MCF 10A (cell line): ENCODE measurements around a stretch of chr14.

DNA sequence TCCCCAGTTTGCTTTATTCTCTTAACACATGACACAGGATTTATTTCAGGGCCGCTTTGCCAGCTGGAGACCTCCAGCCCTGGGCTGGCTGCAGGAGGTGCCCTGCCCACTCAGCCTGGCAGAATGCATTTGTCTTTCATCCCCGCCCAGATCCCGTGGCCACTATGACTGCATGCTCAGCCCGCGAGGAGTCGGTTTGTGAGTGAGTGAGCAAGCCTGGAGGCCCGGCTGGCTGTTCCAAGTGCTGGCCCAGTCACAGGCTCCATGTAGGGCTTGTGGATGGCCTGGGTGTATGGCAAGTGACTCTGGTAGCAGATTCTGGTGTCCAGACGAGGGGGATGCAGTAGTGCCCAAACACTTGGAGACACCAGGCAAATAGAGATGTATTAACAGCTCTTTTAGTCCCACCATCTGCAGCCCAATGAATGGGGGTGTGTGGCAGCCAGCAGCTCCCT lies 2.1 kb downstream of the TDP1 start:
- PRO-cap: no peak
- RRBS: no CpG with 5 or more reads among the region's 8 CpGs

- PRO-cap: no peak
- RRBS: no CpG with 5 or more reads among the region's 11 CpGs
These were observed 22.3 kb downstream of the PSMC1 start for GRCh38 chr14:90278657-90278987.

DNA sequence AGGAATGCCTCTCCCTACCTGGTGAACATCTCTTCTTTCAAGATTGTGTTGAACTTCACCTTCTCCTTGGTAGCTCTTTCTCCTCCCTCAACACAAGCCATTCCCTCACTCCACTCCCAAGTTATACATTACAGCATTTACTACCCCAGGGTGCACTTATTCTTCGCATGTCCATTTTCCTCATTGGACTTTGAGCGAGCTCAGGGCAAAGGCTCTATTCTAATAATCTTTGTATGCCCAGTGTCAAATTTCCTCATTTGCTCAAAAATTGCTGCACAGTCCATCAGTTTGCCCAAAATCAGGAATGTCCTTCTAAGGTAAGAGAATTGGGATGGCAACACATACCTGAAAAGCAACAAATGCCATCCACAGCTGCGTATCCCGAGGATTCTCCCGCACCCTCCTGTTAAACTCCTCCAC lies 28.1 kb downstream of the NRDE2 start:
- PRO-cap: no peak
- RRBS: no CpG with 5 or more reads among the region's 5 CpGs

GRCh38 chr14:90388351-90388774 lies 8.5 kb upstream of the CALM1 start:
- PRO-cap: no peak
- RRBS: no CpG with 5 or more reads among the region's 6 CpGs

- PRO-cap: no peak
- RRBS: under 1% methylated on average over 4 of the region's 36 CpGs
These were observed 1.7 kb downstream of the CALM1 start for GRCh38 chr14:90398329-90399053.

DNA sequence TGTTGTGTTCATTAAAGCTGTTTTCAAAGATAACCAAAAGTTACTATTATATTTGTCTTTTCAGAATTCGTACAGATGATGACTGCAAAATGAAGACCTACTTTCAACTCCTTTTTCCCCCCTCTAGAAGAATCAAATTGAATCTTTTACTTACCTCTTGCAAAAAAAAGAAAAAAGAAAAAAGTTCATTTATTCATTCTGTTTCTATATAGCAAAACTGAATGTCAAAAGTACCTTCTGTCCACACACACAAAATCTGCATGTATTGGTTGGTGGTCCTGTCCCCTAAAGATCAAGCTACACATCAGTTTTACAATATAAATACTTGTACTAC lies 7.8 kb downstream of the CALM1 start:
- PRO-cap: no peak
- RRBS: no CpG with 5 or more reads among the region's 1 CpG

GRCh38 chr14:90439632-90440561 lies 43.1 kb downstream of the CALM1 start:
- PRO-cap: no peak
- RRBS: no CpG with 5 or more reads among the region's 16 CpGs

DNA sequence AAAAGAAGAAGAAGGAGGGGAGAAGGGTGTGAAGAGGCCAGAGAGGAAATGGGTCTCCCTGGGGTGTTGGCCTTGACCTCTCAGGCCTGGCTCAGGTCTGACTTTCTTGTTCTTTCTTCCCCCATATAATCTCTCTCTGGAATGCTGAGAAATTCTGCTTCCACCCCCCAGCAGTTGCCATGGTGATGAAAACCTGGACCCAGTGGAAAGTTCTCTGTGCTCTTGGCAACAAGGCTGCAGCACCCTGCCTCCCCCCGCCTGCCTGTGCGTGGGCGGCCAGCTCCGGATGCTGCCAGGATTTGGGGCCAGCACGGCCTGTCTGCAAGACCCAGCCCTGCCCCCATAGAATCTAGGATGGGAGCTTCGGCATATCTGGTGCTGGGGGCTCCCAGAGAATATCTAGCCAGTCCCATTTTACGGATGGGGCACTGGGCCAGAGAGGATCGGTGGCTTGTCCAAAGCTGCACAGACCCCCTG lies 94.7 kb downstream of the CALM1 start:
- PRO-cap: no peak
- RRBS: no CpG with 5 or more reads among the region's 8 CpGs

- PRO-cap: no peak
- RRBS: no CpG with 5 or more reads among the region's 9 CpGs
These were observed 115.8 kb downstream of the CALM1 start for GRCh38 chr14:90512543-90513140.

DNA sequence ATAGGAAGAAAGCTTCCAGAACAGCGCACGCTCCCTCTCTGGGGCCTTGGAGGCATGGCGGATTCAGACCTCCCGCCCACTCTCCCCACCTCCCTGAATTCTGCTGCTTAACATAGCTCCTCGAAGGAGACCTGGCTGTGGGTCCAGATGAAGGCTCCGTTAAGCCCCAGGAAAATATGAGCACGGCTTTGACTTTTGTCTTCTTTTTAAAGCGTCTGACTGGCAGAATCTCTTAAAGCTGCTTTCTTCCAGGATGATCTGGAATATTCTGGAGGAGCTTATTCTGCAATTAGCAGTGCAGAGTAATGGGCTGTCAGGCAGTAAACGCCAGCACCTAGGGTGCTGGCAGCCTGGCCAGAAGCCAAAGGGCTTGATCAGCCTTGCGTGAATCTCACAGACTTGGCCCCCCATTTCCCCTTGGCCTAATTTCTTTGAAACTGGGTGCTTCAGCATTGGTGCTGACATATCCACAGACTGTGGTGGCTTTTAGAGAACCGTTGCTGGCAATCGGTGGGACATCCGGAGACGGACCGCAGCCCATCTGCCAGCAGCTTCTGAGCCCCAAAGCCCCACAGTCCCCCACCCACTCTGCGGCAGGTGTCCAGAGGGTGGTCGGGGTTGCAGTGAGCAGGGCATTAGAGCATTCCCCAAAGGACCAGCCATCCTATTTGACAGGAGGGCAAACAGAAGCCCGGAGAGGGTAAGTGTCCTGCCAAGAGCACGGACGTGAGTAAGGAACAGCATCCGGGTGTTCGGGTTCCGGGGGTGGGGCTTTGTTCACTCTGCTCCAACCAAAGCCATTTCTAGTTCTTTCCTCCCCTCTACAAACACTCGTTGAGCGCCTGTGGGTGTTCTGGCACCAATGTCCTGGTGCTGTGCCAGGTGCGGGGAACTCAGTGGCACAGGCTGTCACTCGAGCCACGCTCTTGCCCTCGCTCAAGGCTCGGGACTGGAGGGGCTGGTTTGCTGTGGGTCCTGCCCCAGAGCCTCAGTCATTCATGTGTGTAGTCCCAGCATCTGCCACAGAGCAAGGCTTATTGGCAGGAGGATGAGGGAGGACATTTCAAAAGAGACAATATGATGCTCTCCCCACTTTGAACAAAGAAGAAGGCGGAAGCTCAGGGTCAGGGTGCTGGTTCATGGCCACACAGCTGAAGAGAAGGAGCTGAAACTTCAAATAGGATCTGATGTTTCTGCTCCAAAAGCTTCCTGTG lies 157.2 kb downstream of the CALM1 start:
- PRO-cap: no peak
- RRBS: no CpG with 5 or more reads among the region's 31 CpGs

DNA sequence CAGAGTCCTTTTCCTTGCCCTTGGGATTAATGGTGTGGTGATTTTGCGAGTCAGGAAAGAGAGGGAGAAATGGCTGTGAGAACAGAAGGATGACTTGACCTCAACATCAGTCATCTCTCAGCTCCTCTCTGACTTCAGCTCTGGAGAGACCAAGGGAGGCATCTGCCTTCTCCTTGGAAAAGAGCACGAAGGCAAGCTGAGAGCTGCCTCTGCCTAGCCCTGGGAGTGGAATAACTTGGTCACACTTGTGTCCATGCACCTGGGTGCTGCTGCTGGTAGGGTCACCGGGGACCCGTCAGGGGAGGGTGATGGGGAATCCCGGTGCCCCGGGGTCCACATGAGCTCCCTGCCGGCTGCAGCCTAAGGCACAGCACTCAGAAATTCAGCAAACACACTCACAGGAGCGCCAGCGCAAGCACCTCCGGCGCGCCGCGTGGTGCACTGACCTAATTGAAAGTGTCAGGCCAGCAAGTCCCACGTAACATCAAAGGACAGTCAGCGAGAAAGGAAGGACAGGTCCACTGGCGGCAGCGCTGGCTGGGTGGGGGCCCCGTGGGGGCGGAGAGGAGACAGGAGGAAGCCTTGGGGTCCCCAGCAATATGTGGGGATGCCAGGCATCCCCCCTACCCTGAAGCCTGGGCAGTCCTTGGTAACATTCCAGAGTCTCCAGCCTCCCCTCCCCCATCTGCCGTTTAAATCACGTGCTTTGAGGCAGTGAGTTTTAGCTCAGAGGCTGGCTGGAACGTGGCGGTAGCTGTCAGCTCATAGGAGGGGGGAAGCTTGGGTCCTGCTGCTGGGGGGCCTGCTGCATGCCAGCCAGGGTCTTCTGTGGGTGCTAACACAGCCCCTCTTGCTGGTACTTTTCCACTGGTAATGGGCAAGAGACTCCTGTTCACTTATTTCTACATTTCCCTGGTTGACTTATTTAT lies 159.1 kb downstream of the CALM1 start:
- PRO-cap: no peak
- RRBS: 91% methylated on average over 4 of the region's 24 CpGs

DNA sequence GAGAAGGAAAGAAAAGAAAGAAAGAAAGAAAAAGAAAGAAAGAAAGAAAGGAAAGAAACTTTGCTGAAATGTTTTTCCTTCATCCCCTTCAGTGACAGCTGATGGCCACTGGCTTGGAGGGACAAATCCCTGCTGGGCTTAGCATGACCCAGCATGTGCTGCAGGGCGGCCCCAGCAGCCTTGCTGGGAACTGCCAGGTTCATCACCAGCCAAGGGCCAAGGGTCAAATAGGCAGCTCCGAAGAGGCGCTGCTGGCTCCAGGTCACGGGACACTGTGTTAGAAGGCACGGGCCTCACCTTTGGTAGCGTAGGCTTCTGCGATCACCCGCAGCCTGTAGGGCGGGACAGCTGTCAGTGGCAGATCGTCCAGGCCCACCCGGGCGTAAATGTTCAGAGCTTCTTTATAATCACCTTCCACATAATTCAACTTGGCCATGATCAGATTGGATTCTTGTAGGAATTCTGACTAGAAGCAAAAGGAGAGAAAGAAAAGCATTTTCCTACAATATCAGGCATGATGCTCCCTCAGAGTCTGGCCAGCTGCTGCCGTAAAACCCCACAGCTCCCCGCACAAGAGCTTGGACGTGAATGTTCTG lies 35.7 kb downstream of the TTC7B start:
- PRO-cap: no peak
- RRBS: no CpG with 5 or more reads among the region's 15 CpGs

- PRO-cap: no peak
- RRBS: 55% methylated on average over 2 of the region's 10 CpGs
These were observed 12.5 kb downstream of the TTC7B start for GRCh38 chr14:90803699-90804097.

DNA sequence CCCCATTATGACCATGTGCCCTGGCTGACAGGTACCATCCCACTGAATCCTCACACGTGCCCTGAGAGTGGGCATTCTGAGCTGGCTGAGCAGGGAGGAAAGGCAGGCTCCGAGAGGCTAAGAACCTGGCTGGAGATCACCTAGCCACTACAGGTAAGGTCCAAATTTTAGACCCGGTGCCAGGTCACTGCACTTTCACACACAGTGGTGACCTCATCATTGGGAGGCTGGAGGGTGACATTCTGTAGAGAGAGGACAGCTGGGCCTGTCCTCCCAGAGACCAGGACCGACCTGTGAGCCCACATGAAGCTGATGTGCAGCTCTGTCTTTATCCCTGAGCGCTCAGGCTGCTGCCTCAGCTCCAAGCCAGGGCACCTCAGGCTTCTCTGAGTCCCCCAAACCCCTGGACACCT lies 4.2 kb downstream of the TTC7B start:
- PRO-cap: no peak
- RRBS: no CpG with 5 or more reads among the region's 5 CpGs

DNA sequence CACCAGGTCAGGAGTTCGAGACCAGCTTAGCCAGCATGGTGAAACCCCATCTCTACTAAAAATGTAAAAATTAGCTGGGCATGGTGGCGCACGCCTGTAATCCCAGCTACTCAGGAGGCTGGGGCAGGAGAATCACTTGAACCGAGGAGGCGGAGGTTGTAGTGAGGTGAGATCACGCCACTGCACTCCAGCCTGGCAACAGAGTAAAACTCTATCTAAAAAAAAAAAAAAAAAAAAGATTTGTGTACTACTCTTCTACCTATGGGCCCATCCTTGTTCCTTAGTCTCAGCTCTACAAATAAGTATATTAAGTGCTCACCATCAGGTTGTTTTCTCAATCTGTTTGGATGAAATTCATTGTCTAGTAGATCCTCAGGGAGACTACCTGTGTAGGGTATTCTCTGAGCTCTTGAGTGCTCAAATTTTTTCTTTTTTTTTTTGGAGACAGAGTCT lies 37.5 kb downstream of the RPS6KA5 start:
- PRO-cap: no peak
- RRBS: no CpG with 5 or more reads among the region's 6 CpGs

DNA sequence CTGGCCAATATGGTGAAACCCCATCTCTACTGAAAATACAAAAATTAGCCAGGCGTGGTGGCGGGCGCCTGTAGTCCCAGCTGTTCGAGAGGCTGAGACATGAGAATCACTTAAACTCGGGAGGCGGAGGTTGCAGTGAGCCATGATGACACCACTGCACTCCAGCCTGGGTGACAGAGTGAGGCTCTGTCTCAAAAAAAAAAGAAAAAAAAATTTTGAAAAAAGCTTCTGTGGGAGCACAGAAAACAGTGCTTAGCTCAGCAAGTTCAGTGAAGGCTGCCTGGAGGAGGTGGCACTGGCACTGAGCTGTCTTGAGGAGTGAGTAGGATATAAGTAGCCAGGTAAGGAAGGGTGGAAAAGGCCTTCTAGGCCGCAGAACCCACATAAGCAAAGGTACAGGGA lies 25.5 kb downstream of the GPR68 start:
- PRO-cap: no peak
- RRBS: no CpG with 5 or more reads among the region's 7 CpGs

DNA sequence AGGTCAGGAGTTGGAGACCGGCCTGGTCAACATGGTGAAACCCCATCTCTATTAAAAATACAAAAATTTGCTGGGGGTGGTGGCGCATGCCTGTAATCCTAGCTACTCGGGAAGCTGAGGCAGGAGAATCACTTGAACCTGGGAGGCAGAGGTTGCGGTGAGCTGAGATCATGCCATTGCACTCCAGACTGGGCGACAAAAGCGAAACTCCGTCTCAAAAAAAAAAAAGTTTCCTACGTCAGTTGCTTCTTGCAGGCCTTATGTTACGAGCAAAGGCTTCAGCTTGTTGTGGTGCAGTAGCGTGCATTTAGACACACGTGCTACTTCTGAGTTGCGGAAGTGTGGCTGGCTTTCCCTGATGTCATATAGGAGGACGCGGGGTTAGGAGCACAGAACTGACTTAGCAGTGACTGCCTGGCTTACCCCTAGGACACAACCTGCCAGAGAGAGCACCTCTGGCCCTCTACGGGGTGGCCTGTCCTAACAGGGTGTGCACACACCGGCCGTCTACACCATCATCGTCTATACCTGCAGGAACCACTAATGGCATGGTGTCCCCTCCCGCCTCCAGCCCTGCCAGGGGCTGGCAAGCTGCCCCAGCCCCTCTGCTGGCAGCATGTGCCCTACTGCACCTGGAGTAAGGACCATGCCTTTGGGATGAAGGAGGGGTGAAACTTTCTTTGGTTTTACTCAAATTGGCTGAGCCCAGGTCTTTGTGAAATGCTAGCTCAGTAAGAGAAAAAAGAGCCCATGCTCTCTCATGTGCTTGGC lies 1.6 kb upstream of the GPR68 start:
- PRO-cap: no peak
- RRBS: no CpG with 5 or more reads among the region's 19 CpGs

DNA sequence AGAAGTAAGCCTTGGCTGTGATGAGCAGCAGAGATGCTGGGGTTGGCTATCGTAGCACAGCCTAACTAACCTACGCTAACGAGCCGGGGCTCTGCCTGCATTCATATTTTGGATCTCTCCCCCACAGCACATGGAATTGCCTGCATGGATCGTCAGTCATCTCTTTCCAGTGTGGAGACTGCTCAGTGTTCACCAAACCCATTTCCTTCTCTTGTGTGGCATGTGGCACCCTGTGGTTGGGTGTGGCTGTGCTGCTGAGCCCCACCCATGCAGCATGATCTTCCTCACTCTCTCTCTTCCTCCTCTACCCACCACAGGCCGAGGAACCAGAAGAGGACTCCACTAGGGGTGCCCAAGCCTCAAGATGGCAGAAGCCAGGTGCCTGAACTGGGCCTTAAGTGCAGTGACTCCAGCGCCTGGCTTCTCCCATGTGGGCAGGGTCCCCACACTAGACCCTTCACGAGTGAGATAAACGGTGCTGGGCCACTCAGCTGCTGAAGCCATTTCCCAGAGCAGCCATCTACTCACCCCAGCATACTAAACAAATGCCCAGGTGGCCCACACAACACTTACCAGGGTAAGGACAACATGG lies 66.8 kb upstream of the GPR68 start:
- PRO-cap: no peak
- RRBS: no CpG with 5 or more reads among the region's 9 CpGs

- PRO-cap: no peak
- RRBS: 70% methylated on average over 2 of the region's 27 CpGs
These were observed 77.8 kb downstream of the CCDC88C start for GRCh38 chr14:91339716-91340306.

DNA sequence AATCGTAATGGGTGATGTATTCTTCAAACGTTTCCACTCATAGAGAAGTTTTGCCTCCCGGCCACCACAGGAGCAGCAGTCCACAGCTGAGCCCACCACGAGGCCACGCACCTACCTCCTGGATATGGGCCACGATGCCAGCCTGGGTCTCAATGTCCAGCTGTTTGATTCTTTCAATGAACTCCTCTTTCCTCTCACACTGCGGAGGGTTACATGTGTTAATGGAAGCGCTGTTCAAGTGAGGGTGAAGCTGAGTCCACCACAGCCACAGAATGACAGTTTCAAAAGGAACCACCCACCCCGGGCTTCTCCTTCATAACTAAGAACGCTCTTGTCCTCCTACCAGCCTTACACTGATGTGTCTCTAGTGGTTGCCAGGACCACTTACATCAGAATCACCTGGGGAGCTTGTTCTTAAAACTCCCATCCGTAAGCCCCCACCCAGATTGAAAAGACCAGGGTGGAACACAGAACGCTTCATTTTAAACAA lies 75.3 kb downstream of the CCDC88C start:
- PRO-cap: no peak
- RRBS: no CpG with 5 or more reads among the region's 12 CpGs